Osteocyte (in vitro differentiated cells): ENCODE measurements around a stretch of chr16.

- PRO-cap = no peak
Measured at GRCh38 chr16:70294612-70295076, 4.3 kb upstream of the DDX19B start.

DNA sequence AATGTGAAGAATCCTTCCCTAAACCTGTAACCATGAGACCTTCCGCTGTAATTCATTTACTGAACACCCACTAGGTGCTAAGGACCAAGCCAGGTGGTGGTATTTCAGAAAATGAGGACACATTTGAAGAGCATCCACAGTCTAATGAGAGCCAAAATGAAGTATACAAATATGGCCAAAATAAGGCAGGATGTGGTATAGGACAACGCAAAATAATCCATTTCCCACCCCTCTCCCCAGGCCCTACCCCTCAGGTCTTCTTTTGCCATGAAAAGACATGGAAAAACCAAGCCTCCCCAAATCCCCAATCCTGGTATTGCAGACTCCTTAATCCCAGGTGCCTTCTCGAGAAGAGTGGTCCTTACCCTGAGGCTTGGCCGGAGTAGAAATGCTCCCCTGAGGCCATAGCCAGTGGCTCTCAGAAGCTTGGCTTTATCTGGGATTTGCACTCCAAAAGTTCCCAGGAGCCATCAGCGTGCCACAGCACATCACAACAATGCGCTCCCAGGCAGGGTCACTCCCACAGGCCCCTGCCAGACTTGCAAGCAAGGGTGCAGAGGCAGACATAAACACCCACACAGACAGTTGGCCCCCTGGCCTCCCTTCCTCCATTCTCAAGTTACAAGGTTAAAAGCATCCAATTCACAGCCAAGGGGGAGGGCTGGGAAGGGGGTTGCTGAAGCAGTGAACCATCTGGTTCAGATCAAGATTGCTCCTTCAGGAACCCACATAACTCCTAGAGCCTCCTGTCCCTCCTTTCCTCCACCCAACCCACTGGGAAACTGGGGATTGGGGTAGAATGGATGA lies 2.0 kb downstream of the ST3GAL2 start:
- PRO-cap = no peak

DNA sequence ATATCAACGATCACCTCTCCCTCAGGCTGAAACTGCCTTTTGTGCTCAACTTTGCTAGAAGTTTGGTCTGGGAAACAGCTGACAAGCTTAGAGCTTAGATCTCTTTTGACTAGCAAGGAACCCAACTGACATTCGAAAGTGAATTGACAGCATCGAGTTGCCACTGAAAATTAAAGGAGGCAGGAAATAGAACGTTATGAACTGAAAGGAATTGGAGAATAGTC lies 888 bp downstream of the COG4 start:
- PRO-cap = no peak

DNA sequence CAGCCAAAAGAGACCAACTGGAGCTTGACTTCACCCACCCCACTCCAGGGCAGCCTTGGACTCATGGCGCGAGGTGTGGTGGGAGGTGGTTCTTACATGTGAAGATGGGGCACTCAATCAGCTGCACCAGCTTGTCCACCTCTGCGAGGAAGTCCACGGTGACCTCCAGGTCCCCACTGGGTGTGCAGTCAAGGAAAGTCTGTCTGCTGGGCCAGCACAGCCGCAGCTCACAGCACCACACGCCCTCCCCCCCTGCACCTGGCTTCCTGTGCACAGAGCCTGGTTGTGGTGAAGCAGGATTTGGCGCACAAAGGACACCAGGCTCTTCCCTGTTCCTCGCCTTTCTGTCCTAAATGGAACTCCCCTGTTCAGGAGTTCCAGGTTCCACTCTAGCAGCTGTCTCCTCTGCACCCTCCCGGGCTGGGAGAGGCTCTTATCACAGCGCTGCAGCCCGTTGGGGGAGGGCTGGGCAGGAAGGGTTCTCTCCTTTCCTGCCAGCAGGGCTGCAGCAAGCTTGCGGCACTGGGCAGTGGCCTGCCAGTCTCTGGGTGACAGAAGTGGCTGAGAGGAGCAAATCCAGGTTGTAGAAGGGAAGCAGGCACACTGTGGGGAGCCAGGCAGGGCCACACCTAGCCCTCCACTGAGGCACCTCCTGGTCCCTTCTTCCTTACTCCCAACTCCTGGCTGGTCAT lies 9.7 kb upstream of the MTSS2 start:
- PRO-cap = no peak

GRCh38 chr16:70740083-70740524 lies 54.3 kb upstream of the MTSS2 start:
- PRO-cap = no peak

DNA sequence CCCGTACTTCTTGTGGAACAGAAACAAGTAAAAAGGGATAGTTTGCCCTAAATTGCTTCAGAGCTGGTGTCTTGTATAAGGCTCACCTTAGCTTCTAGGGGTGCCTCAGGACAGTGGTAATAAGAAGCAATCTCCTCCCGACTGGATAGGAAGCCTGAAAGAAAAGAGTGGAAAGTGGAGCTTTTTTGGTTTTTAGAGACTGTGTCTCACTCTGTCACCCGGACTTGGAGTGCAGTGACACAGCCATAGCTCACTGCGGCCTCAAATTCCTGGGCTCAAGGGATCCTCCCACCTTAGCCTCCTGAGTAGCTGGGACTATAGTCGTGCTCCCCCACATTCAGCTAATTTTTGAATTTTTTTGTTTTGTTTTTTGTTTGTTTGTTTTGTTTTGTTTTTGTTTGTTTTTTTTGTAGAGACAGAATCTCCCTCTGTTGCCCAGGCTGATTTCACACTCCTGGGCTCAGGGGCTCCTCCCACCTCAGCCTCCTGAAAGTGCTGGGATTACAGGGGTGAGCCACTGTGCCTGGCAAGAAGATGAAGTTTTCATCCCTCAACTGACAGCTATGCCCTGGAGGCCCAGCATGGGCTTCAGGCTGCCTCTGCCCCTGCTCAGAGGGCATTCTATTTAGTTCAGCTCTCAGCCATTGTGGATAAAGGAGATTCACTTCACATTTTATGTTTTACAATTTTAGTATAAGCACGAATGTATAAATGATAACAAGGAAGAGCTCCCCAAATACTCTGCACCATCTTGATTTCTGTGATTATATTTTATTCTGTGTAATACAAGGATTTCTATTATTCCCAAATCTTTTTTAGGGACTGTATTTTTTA lies 3.2 kb downstream of the TAT start:
- PRO-cap = no peak

DNA sequence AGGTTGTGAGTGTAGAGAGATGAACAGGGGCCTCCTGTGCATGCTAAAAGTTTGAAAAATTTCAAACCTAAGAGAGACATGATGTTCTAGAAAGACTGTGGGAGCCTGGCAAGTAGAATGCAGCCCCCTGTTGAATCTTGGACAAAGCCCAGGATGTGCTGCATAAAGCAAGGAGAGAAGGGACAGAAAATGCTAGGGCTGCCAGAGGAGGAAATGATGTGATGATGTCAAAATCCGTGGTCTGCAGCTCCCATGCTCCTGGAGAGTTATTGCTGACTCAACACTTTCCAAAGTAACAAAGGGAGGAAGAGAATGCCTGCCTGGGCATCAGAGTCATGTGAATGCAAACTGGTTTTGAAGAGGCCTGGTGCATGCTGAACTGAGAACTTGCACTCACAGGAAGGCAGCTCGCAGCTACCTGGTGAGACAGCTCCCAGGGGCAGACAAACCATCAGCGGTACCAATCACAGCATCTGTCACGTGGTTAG lies 2.7 kb downstream of the MARVELD3 start:
- PRO-cap = no peak

- PRO-cap = no peak
Measured at GRCh38 chr16:71930297-71931015, 35.1 kb downstream of the IST1 start.

DNA sequence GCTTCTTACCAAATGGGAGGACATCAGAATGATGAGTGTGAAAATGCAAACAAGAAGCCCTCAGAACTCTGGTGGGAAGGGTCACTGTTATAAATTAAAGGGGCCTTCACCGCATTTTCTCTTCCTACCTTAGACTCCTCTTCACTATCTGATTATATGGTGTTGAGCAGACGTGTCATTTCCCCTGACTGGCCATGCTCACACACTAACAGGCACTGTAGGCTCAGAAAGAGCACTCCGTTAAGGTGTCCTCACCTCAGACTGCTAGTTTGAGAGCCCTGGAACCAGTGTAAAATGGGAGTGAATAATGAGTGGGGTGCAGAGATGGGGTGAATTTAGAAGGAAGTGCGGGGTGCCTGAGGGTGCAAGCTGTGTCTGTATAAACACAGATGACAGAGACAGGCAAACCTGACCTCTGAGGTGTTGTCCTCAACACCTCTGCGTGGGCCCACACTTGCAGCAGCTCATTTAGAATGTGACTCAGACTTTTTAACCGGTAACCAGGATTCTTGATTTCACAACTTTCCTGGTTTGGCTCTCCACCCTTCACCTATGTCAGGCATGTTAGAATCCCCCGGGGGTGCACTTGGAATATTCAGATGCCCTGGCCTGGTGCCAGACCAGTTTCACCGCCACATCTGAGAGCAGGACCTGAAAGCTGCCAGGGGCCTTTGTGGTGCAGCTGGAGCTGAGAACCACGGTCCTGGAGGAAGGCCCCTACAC lies 4.6 kb downstream of the DHODH start:
- PRO-cap = no peak

- PRO-cap = no peak
Measured at GRCh38 chr16:72023905-72024522, 15.5 kb downstream of the DHODH start.

DNA sequence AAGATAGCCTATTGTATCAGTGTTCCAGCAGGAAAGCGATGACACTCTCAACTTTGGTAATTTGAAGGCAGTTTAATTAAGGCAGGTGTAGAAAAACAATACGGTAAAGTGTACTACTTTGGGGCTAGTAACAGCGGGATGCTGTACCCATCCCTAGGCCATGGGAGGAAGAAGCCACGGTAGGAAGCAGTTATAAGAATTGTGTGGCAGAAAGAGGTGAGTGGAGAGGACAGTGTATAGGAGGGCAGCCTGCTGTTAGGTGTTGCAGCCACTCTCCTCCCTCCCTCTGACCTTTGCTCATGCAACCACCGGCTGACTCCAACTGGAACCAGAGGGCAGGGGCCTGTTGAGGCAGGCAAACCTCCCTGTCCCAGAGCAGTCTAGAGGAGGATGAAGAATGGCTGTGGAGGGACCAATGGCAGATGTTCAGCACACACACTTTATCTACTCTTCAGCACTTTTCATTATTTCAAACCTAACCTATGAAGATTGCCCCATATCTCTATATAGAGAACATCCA lies 2.3 kb downstream of the TXNL4B start:
- PRO-cap = no peak

GRCh38 chr16:72203318-72204099 lies 31.6 kb upstream of the PMFBP1 start:
- PRO-cap = no peak

GRCh38 chr16:72425306-72426097 lies 253.5 kb upstream of the PMFBP1 start:
- PRO-cap = no peak

- PRO-cap = no peak
Measured at GRCh38 chr16:72788303-72788996, 259.5 kb downstream of the ZFHX3 start.

DNA sequence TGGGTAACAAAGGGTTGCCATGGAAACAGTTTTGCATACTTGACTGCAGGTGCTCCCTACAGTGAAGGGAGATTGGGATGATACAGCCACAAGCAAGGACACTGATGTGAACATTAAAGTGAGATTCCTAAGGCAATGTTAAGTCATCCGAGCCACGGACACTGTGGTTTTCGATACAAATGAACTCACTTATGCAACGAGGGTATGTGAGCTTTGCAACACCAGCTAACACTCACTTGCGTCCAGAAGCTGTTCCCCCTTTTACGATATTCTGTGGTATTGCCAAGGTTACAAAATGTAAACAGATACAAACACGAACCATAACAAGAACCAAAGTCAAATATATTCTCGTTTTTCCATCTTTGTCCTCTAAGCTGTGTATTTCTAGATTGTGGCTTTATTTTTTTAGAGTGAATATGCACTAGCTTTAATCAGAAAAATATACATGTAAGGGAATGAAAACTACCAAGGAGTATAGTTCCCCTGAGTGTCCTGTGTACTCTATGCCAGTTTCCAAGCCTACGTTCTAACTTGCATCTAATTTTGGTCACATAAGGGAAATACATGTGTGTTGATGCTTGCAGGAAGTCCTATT lies 116.2 kb downstream of the ZFHX3 start:
- PRO-cap = no peak

GRCh38 chr16:72986031-72986449 lies 61.9 kb downstream of the ZFHX3 start:
- PRO-cap = no peak

GRCh38 chr16:73019327-73019999 lies 28.5 kb downstream of the ZFHX3 start:
- PRO-cap = no peak

GRCh38 chr16:73060846-73061545 lies 13.1 kb upstream of the ZFHX3 start:
- PRO-cap = no peak

- PRO-cap = no peak
Measured at GRCh38 chr16:73093418-73093735, 45.4 kb upstream of the ZFHX3 start.

GRCh38 chr16:73124046-73124728 lies 76.3 kb upstream of the ZFHX3 start:
- PRO-cap = no peak